Umbilical cord (tissue), 2 donors: Measurements from ENCODE around the gene RFK.

DNA sequence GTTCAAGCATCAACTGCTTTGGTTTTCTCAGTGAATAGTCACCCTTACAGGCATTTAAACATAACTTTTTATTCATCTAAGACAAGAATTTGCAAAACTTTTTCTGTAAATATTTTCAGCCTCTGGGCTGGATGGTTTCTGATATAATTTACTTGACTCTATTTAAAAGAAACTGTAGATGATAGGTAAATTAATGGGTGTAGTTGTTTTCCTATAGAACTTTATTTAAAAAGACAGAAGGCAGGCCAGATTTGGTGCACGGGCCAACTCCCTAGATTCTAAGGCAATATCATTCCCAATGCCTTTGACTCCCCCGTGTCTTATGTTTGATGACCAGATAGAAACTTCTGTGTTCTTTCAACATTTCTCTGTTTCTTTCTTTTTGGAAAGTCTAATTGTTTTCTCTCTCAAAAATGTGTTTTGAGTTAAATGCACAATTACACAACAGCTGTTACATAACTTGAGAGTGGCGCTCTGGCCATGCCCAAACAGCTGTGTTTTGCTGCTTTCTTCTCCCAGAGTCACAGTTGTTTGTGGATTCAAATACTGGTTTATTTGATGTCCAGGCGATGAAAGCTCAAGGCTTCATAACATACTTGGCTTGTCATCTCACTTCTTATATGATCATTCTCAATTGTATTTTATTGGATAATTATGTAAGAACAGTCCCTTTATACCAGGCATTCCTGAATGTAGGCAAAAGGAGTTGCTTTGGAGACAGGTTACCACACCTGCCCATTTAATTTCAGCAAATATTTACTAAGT is 1.6 kb upstream of the ALDH1A1 start:
- RAMPAGE, long total RNA = no peak

- RAMPAGE, long total RNA = no peak
Measured at GRCh38 chr9:73083387-73084010, 68.2 kb upstream of the ANXA1 start.

- RAMPAGE, long total RNA = no peak
Measured at GRCh38 chr9:73159173-73159469, 7.5 kb downstream of the ANXA1 start.

DNA sequence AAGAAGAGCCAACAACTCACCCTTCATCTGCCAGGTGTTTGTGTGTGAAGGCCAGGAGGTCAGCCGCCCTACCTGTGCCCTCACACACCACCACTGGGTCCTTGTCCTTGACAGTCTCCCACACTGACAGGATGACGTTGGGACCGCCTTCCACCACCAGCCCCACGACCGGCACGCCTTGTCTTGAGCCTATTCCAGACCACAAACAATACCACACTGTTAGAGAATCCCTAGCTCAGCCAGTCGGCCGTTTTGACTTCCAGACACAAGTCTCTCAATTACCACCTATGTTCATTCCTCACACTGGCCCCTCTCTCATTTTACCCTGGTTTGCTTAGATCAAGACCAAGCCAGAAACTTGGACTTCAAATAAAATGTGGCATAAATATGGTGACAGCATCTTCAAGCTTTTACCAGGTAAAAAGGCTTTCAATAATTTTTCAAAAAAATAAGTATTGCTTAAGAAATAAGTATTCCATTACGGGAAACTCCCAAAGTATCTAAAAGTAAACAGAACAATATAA is 66.0 kb downstream of the TRPM6 start:
- RAMPAGE, long total RNA = no peak

DNA sequence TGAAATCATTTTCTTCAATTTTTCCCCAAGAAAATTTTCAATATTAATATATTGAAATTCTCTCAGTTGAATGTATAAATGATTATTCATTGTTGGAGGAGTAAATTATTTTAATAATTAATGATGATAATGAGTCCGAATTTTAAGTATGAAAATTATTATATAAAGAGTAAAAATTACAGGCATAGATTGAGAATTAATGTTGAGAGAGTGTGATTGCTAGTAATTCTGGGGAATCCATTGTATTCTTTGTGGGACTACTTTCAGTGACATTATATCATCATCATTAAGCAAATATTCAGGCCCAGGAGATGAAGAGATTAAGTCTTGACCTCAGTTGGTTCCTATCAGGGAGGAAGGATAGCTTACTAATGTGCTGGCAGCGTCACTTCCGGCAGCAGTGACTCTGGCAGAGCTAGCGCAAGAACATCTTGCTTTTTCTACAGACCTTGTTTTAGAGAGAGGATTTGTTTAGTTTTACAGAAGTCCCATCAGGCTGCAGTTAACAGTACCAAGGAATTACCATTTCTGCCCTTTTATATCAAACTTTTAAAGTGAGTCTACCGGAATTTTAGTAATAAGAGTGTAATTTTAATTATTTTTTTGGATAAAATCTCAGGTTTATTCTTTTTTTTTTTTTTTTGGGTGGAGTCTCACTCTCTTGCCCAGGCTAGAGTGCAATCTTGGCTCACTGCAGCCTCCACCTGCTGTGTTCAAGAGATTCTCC is 20.2 kb downstream of the OSTF1 start:
- RAMPAGE, long total RNA = no peak

- RAMPAGE, long total RNA = no peak
Measured at GRCh38 chr9:76107437-76107914, 217.0 kb downstream of the PCSK5 start.

DNA sequence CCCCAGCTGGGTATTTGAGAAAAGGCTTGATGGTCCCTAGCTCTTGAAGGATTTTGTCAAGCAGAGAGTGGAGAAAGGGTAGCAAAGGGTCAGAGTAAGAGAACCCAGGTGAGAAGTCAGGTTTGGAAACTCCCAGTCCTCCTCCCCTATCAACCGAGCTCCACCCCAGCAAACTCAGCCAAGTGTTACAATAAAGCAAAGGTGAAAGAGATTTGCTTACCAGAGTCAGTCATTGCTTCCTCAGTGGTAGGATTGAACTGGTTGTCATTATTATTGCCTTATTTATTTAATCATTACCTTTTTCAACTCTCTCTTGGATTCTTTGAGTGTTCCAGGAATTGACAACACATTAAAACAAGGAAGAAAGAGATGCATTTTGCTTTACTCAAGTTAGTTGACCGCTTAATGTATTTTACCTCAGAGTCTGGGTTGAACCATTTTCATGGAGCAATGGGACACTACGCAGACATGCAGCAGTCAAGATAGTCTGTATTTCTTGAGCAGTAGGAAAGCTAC is 80.4 kb downstream of the RFK start:
- RAMPAGE, long total RNA = no peak

GRCh38 chr9:76393583-76394707 is at the start of gene RFK:
TSS of gene RFK (minus strand) at chr9:76394426.
- RAMPAGE, long total RNA = no peak

- RAMPAGE, long total RNA = no peak
Measured at GRCh38 chr9:76401531-76401860, 7.3 kb upstream of the RFK start.

- RAMPAGE, long total RNA = no peak
Measured at GRCh38 chr9:76441484-76442003, 17.4 kb upstream of the GCNT1 start.

- RAMPAGE, long total RNA = no peak
Measured at GRCh38 chr9:76459383-76460356, 688 bp downstream of the GCNT1 start.

GRCh38 chr9:76472810-76473450 is 13.9 kb downstream of the GCNT1 start:
- RAMPAGE, long total RNA = no peak

DNA sequence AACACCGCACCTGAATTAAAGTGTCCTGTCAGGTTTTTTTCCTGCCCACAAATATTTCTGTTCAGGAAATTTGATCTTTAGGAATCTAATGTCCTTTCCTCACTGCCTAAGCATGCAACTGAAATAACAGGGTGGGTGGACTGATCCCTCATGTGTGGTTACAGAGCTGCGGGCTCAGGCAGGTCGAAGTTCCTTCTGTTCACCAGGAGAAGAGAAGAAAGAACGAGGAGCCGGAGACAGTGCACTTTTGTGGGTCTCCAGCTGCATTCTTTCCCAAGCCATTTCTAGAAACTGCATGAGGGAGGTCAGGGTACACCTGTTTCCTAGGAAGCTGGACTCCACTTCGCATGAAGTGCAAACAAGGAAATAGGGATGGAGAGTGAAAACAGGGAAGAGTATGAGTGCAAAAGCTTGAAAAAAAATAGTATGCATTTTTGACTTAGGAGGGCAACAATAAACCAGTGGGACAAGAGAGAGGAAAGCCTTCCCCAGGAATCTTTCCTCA is 60.2 kb downstream of the GCNT1 start:
- RAMPAGE, long total RNA = no peak

DNA sequence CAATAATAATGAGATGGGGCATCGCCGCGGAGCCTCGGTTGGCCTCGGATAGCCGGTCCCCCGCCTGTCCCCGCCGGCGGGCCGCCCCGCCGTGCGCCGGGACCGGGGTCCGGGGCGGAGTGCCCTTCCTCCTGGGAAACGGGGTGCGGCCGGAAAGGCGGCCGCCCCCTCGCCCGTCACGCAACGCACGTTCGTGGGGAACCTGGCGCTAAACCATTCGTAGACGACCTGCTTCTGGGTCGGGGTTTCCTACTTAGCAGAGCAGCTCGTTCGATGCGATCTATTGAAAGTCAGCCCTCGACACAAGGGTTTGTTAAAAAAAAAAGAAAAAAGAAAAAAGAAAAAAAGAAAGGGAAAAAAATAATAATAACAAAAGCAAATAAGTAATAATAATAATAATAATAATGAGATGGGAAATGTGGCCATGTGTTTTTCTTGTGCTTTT is 112.8 kb downstream of the GCNT1 start:
- RAMPAGE, long total RNA = no peak

- RAMPAGE, long total RNA = no peak
Measured at GRCh38 chr9:76576331-76576802, 117.4 kb downstream of the GCNT1 start.

DNA sequence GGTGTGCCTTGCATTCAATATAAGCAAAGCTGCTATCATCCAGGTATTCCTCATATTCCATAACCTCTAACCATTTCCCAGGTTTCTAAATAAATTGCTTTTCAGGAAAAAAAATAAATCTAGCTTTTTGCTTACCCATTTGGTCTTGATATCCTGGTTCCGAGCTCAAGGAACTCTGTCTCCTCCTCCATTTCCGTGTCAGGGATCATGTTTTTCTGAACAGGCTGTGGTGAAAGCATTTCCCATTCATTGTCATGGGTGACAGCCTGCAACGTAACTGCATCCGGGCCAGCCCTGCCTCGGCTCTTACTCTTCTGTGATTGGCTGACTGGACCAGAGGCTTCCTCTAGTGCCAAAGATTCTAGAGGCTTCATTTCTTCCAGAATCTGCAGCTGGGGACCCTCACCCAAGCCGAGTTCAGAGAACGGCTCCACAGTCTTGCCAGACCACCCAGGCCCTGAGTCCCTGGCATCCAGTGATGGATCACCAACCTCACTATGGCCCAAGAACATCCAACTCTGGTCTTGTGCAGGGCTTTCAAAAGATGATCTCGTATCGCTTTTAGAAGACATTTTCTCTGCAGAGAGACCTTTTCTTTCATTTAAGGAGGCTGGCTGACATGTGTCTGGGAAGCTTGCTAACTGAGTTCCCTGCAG is 202.6 kb downstream of the PRUNE2 start:
- RAMPAGE, long total RNA = no peak

GRCh38 chr9:76868618-76869325 is 37.1 kb downstream of the PRUNE2 start:
- RAMPAGE, long total RNA = no peak

- RAMPAGE, long total RNA = no peak
Measured at GRCh38 chr9:76894987-76895602, 10.8 kb downstream of the PRUNE2 start.

GRCh38 chr9:76956178-76957018 is 50.5 kb upstream of the PRUNE2 start:
- RAMPAGE, long total RNA = no peak

DNA sequence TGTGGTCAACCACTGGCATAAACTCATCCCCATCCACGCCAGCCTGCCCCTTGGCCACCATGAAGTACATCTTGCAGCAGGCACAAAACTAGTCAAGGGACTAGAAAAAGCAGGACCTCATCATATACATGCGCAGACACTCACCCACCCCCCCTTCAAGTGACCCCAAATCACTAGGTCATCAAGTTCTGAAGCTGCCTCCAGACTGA is 96.9 kb downstream of the GNA14 start:
- RAMPAGE, long total RNA = no peak